Measurements from ENCODE around the genes TAF9B and TRMT2B.

GRCh38 chrX:77653911-77654372 lies 132.1 kb downstream of the ATRX start:
- RRBS = no CpG with 5 or more reads among the region's 4 CpGs

- RRBS = no CpG with 5 or more reads among the region's 3 CpGs
Observed at GRCh38 chrX:77664503-77664859, 121.5 kb downstream of the ATRX start.

GRCh38 chrX:77682828-77683264 lies 103.2 kb downstream of the ATRX start:
- RRBS = no CpG with 5 or more reads among the region's 6 CpGs

DNA sequence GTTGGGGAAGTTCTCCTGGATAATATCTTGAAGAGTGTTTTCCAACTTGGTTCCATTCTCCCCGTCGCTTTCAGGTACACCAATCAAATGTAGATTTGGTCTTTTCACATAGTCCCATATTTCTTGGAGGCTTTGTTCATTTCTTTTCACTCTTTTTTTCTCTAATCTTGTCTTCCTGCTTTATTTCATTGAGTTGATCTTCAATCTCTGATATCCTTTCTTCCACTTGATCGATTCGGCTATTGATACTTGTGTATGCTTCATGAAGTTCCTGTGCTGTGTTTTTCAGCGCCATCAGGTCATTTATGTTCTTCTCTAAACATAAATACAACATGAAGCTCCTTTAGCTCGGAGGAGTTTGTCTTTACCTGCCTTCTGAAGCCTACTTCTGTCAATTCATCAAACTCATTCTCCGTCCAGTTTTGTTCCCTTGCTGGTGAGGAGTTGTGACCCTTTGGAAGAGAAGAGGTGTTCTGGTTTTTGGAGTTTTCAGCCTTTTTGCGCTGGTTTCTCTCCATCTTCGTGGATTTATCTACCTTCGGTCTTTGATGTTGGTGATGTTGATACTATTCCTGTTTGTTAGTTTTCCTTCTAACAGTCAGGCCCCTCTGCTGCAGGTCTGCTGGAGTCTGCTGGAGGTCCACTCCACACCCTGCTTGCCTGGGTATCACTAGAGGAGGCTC lies 36.7 kb upstream of the ATRX start:
- RRBS = no CpG with 5 or more reads among the region's 10 CpGs

DNA sequence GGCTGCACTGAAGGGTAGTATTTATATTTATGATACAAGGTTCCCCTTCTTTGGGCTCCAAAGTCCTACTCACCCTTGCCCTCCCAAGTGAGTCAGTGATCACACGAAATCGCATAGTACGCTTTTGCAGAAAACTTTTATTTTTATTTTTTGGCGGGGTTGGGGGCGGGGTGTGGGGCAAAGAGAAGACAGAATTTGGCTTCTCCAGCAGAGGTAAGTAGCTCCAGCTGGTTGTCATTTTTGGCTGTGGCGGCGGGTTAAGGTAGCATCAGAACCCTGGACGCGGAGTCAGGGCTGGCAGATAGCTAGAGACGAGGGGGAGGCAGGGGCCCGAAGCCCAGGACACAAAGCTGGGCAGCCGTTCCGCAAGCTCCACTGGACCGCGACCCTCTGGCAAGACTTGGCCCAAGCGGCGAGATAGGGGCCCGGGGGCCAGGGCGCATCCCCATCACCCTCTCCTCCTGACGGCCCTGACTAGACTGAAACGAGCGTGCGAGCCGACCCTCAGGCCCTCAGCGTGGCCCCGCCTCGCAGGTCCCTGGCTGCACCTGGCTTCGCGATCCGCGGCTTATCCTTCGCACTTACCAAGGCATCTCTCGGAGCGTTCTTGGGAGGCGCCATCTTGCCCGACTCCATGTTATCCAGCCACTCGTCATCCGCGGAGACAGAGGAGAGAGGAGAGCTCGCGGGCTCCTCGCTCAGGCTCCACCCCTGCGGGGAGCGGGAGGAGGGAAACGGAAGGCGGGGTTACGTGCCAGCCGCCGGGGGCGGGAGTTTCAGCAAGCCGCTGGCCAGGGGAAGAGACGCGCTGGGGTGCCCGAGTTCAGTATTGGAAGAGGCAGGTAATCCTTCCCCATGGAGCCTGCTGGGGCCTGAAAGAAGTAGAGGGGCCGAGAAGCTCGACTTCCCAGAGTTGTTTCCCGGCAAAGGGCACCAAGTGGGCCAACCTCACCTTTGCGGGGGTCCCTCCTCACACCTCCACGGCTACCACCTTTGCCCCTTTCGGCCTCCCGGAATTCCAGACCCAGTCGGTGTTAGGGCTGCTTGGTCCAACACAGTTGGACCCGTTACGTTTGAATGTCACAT lies at the start of gene TAF9B:
Gene TAF9B, minus strand, starts transcription at position 675 of the 1,086 bp plus-strand sequence.
- RRBS = 50% methylated on average over 4 of the region's 64 CpGs

- RRBS = no CpG with 5 or more reads among the region's 4 CpGs
Observed at GRCh38 chrX:79138698-79139386, 5.6 kb upstream of the GPR174 start.

DNA sequence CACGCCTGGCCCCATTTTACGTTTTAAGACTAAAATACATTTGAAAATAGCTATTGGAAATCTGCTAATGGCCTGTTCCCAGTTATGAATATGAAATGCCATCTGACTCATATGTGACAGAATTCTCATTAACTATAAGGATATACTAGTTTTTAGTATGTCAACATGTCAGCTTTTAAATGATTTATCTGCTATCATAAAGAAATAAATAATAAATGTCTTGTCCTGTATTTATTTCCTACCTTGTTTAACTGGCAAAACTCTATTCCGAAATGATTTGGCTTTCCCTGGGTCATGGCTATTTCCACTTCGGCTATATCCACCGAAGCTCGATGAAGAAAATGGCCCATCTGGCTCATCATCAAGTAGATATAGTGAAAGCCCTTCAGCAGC lies 128.6 kb downstream of the BRWD3 start:
- RRBS = no CpG with 5 or more reads among the region's 6 CpGs

GRCh38 chrX:81202727-81203439 lies 981 bp downstream of the SH3BGRL start:
- RRBS = no CpG with 5 or more reads among the region's 3 CpGs

DNA sequence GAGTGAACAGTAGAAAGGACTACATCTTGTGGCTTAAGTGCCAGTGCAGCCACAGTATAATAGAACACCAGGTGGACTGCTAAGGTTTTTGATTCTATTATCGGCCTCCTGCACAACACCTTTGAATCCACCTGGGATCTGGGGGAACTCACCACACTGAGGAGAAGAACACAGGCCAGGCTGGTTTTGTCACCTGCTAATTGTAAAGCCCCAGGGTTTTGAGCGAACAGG lies 36.4 kb downstream of the SH3BGRL start:
- RRBS = no CpG with 5 or more reads among the region's 2 CpGs

DNA sequence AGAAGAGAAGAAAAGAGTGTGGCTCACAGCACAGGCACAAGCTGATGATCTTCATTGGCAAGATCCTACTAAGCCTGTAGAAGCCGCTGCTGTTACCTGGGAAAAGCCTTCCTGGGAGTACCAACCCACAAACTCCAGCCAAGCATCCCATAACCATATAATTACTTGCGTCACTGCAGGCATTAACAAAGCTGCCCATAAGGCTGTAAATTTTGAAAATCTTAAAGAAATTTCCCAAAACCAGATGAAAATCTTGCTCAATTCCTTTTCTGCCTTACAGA lies 237.8 kb upstream of the HDX start:
- RRBS = no CpG with 5 or more reads among the region's 2 CpGs

- RRBS = no CpG with 5 or more reads among the region's 3 CpGs
Observed at GRCh38 chrX:88944006-88944291, 196.9 kb downstream of the CPXCR1 start.

DNA sequence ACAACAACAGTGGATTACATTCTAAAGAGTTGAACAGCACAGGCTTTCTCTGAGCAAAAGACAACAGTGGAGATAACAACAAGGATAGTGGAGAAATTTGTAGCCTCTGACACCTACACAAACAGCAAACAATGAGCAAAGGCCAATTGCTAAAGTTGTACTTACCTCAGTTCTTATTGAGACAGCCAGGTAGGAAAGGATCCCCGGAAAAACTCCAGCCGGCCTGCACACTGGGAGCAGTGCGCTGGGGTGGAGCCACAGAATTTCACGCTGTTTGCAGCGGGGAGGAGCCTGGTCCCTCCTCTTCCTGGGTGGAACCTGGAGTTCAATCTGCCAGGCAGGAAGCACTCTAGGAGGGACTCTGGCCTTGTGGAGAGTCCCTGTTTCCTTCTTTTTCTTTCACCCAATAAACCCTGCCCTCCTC lies 382.6 kb upstream of the TGIF2LX start:
- RRBS = no CpG with 5 or more reads among the region's 5 CpGs

- RRBS = no CpG with 5 or more reads among the region's 17 CpGs
Observed at GRCh38 chrX:92103359-92103920, 324.3 kb downstream of the PCDH11X start.

DNA sequence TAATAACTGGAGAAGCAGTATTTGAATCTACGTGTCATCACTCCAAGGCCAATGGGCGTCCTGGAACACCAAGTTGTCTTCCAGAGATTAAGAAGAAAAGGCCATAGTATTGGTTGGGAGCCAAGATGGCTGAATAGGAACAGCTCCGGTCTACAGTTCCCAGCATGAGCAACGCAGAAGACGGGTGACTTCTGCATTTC lies 46.3 kb downstream of the NAP1L3 start:
- RRBS = no CpG with 5 or more reads among the region's 5 CpGs

- RRBS = no CpG with 5 or more reads among the region's 12 CpGs
Observed at GRCh38 chrX:97261698-97262932, 378.4 kb downstream of the RPA4 start.

GRCh38 chrX:97265152-97265765 lies 381.6 kb downstream of the RPA4 start:
- RRBS = no CpG with 5 or more reads among the region's 4 CpGs

- RRBS = no CpG with 5 or more reads among the region's 7 CpGs
Observed at GRCh38 chrX:100658822-100659626, 15.0 kb downstream of the SRPX2 start.

GRCh38 chrX:101051219-101052421 lies at the start of gene TRMT2B:
TRMT2B (minus strand) TSS chrX:101052111.
- RRBS = no CpG with 5 or more reads among the region's 51 CpGs

GRCh38 chrX:101424471-101425324 lies 16.7 kb downstream of the HNRNPH2 start:
- RRBS = no CpG with 5 or more reads among the region's 2 CpGs

Data from pericardium (tissue), 1 donor.